SK-N-MC (cell line): Measurements from ENCODE around the genes DNAJC7 and C17orf113.

DNA sequence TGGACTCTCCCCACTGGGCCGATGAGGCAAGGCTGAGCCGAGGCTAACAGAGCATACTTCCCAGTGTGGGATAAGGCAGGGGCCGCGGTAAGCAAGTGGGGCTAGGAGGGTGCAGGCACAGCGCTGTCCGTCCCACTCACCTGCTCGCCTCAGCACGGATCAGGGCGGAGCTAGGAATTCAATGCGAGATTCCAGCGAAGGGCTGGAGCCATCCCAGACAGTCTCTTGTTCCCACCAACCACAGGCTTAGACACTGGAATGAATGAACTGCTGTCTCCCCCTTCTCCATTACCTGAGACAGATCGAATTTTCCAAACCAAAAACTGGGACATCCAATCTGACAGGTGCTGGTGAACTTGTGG lies 728 bp upstream of the ACLY start:
- RRBS, result no CpG with 5 or more reads among the region's 12 CpGs

GRCh38 chr17:41919860-41920441 lies 1.2 kb upstream of the ACLY start:
- RRBS, result no CpG with 5 or more reads among the region's 4 CpGs

DNA sequence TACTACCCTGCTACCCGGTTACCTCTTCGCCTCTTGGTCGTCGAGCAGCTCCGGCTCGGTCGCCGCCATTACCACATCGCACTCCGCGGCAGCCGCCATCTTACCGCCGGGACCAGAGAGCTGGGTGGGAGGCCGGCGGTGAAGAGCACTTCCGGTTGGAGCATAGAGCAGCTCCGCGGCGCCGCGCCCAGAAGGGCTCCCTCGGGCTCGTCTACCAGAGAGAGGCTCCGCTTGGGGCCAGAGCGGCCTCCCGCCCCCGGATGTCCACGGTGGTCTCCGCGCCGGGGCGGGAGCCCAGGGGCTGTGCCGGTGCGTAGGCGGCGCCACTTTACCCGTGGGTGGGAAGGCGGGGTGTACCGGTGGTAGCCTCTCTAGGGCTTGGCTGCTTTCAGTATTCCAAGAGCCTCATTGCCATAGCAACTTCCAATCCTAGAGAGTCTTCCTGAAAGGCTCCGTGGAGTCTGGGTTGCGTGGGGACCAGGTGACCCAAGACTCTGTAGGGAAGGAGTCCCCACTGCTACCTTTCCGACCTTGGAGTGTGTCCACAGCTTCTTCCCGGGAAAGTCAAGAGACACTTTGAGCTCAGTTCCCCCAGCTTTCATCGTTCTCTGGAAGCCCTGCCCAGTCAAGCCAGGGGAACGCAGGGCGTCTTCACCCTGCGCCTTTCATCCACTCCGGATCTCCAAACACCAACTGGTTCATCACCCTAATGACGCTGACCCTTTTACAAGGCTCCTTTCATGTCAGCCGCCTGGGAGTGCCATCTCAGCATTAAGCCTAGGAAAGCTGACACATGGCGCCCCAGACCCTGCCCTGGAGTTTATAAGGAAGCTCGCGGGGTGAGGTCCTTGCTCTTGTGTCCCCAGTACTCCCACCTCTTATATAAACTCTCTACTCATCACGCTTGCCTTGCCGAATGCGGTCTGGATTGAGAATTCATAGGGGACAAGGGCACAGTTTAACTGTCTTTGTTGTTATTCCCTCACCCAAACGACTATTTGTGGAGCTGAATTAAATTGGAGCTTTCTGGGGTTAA lies at the start of gene DNAJC7:
TSS of gene DNAJC7 (minus strand) at position 122 of the 1,036 bp plus-strand sequence.
- RRBS, result 3% methylated on average over 31 of the region's 58 CpGs

DNA sequence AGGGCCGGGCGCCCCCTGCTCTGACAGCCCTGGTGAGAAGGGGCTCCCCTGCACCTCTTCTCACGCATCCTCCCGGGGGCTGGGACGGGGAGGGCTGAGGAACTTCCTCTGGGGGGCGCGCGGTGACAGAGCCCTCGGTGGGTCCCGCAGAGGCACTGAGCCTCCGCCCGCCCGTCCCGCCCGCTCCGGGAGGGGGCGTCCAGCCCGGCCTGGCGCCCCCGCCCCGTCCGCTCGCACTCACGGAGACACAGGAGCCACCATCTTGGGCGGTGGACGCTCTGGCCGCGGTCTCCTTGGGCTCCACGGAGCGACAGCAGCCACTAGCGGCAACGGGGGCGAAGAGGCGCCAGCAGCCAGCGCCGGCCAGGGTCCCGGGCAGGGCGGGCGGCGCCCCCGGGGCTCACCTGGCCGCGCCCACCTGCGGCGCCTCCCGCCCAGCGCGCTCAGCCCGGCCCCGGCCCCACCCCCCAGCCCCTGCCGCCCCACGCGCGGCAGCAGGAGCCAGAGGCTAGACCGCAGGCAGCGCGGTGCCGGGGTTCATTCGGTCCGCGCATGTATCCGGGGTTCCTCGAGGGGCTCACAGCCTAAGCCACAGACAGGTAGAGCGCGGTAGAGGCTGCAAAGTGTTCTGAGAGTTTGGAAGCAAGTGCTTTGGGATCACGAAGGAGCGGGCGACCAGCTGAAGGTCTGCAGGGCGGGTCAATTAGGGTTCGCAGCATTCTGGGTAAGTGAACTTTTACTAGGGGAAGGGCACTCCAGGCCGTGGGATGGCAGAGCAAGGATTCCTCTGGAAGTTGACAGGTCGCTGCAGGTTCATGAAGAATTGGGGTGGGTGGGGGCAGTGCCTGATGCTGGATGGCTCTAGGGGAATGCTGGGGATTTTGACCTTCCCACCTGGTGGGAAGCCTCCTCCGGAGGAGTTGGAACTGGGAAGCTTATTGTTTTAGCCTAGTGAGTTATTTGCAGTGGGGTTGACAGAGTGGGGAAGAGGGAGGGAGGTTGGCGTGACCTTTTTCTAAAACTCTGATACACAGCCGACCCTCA lies at the start of gene C17orf113:
TSS of gene C17orf113 (minus strand) at position 286 of the 1,044 bp plus-strand sequence.
- RRBS, result 12% methylated on average over 23 of the region's 75 CpGs

DNA sequence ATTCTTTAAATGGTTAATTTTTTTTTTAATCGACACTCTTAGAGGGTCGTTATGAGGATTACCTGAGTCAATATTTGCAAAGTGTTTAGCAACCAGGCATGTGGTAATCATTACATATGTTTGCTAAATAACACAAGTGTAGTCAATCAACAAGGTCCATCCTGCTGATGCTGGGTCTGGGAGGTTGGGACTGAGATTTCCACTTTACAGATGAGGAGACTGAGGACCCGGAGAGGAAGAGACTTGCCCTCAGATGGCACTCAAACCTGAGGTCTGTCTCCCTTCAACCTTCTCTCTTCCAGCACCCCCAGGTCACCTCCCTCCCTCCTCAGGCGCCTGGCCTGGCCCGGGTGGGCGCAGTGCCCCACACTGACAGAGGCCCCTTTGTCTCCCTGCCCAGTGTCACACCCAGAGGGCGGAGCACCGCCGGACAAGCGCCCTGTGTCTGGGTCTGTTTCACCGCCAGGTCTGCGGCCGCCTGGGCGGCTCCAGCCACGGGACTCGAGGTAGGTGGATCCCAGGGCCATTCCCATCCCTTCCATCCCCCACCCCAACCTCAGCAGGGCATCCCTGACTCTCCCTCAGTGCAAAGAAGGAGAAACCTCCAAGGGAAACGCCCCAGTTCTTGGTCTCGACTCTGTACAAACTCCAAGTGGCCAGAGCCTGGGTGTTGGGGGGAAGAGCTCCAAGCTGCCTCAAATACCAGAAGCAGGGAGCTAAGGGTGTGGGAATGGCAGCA lies 10.1 kb downstream of the ZNF385C start:
- RRBS, result 97% methylated on average over 5 of the region's 18 CpGs

DNA sequence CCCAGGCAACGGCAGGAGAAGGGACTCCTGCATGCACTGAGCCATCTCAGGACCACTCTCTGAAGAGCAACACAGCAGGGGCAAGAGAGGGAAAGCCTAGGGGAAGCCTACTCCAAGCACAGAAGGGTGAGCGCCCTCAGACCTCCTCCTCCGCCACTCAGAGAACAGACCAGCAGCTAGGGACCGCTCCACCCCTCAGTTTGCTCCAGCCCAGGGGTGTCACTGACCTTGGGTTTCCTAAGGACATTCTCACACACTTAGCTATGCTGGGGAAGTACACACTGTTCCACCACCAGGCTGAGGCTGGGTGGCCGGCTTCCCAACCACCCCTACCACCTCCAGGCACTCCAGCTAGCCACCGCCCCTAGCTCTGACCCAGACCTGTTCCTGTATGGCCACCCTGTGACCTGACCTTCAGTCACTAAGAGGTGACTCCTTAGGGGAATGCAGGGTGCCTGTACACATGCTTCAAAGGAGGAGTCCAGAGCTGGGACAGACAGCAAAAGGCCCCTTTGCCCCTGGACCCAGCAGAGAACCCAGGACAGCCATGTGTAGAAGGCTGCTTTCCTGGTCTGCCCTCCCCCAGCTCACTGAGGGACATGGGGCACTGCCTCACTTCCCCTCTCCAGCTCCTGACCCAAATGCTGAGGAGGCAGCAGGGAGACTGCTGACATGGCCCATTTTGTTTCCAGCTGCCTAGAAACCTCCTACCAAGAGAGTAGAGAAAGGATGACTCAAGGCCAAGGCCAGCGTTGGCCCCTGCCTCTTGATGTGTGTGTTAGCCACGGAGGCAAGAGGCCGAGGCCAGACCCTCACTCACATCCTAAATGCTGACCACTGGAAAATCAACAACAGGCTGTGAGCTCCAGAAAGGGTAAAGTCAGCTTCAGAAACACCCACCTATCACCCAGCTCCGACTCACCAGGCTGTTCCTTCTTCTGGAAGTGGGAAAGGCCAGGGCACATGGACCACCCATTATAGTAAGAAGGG lies 6.7 kb downstream of the HSPB9 start:
- RRBS, result no CpG with 5 or more reads among the region's 10 CpGs

GRCh38 chr17:42141283-42142108 lies 13.3 kb downstream of the RAB5C start:
- RRBS, result 67% methylated on average over 1 of the region's 13 CpGs

DNA sequence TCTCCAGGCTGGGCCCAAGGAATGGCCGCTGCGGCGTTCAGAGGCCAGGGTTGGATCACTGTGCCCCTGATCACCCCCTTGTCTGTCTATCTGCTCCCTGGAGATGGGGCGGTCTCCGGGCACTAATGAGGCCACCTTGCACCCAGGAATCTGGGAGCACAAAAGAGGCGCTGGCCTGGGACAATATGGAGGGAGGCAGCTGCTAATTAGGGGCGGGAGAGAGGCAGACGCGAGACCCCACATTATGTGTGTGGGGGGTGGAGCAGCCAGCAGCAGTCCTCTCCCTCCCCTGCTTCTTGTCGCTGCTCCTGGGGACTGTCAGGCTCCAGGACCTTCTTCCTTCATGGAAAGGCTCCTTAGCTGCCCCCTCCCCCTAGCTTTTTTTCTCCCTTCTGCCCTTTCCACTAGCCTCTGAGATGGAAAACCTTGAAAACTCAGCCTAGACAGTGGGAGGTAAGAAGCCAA lies 354 bp upstream of the HCRT start:
- RRBS, result no CpG with 5 or more reads among the region's 10 CpGs

GRCh38 chr17:42188960-42189858 lies 4.0 kb upstream of the HCRT start:
- RRBS, result 89% methylated on average over 11 of the region's 21 CpGs

DNA sequence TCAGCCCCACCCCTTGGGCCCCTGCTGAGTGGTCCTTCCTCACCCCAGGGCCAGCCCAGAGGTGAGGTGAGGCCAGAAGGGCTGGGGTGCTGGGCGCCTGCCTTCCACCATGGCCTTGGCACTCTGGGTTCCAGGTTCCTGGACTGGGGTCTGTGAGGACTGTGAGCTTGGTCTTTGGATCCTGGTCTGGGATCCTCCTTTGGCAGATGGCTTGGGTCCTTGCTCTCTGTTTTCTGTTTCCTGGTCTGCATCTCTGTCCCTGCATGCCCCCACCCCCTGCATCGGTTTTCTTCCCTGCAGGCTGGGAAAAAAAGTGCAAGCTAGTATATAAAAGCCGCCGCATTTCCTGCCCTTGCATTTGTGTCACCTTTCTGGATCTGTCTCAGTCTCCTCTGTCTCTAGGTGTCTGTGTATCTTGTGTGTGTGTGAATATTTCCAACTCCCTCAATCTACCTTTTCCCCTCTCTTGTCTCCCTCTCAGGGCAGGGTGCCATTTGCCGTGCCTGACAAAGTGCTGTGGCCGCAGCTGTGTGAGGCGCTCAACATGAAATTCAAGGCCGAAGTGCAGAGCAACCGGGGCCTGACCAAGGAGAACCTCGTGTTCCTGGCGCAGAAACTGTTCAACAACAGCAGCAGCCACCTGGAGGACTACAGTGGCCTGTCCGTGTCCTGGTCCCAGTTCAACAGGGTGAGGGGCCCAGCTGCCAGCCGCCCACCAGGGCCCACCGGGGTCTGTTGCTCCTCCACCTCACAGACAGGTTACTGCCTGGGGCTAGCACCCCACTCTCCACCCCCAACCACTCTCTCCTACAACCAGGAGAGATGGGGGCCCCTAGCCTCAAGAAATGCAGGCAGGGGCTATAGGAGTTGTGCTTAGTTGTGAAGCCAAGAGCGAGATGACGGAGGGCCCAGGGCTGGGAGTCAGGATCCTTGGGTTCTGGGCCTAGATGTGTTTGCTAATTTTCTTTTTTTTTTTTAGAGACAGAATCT lies 17.8 kb downstream of the STAT5A start:
- RRBS, result no CpG with 5 or more reads among the region's 16 CpGs

- RRBS, result no CpG with 5 or more reads among the region's 13 CpGs
Observed at GRCh38 chr17:42409258-42410647, 13.3 kb downstream of the CAVIN1 start.

GRCh38 chr17:42421029-42421681 lies 1.9 kb downstream of the CAVIN1 start:
- RRBS, result 88% methylated on average over 3 of the region's 15 CpGs

- RRBS, result no CpG with 5 or more reads among the region's 4 CpGs
Observed at GRCh38 chr17:42475680-42476105, 17.0 kb downstream of the ATP6V0A1 start.

GRCh38 chr17:42553865-42554147 lies 1.1 kb downstream of the HSD17B1 start:
- RRBS, result no CpG with 5 or more reads among the region's 11 CpGs

- RRBS, result no CpG with 5 or more reads among the region's 23 CpGs
Observed at GRCh38 chr17:42562987-42563561, 1.1 kb downstream of the COASY start.

DNA sequence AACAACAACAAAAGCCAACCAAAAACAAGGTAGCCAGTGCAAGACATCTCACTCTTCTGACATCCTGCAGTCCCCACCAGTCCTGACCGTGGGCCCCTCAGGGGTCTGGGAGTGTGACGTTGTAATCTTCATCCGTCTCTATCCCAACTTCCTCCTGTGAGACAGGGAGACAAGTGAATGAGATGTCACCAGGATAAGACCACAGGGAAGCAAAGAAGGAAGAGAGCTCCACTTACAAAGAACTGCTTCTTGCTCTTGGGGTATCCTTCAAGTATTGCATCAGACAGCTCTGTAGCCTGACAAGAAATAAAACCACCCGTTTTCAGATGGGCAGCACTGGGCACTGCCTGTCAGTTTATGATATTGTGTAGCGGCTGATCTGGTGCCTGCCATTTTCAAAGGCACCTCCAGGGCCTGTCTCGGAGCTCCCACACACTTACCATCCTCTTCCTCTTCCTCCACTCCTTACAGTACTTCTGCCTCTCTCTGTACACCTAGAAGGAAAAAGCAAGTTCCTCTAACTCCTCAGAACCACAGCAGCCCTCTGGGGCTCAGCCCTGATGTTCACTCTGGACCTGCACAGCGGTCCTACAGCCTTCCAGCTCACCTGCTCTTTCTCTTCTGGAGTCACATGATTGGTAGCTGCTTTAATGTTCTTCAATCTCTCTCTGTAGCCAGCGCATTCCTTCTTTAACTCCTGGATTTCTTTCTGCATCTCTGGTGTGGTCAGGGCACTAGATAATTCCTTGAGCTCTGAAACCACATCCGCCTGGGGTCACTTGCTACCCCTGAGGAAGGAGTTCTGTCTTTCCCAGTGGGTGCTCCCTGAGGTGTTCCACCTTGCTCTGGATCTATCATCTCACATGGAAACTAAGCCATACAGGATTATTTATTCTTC lies 4.4 kb downstream of the PSMC3IP start:
- RRBS, result no CpG with 5 or more reads among the region's 9 CpGs

DNA sequence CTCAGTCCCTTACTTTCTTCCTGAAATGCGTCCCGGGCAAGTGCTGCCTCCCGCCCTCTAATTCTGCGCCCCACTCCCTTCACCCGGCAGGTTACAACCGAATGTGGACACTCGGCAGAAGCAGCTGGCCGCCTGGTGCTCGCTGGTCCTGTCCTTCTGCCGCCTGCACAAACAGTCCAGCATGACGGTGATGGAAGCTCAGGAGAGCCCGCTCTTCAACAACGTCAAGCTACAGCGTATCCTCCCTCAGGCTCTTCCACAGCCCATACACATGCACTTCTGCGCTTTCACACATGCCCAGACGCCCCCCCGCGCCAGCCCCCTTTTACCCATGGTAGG lies 363 bp downstream of the VPS25 start:
- RRBS, result 2% methylated on average over 5 of the region's 18 CpGs

DNA sequence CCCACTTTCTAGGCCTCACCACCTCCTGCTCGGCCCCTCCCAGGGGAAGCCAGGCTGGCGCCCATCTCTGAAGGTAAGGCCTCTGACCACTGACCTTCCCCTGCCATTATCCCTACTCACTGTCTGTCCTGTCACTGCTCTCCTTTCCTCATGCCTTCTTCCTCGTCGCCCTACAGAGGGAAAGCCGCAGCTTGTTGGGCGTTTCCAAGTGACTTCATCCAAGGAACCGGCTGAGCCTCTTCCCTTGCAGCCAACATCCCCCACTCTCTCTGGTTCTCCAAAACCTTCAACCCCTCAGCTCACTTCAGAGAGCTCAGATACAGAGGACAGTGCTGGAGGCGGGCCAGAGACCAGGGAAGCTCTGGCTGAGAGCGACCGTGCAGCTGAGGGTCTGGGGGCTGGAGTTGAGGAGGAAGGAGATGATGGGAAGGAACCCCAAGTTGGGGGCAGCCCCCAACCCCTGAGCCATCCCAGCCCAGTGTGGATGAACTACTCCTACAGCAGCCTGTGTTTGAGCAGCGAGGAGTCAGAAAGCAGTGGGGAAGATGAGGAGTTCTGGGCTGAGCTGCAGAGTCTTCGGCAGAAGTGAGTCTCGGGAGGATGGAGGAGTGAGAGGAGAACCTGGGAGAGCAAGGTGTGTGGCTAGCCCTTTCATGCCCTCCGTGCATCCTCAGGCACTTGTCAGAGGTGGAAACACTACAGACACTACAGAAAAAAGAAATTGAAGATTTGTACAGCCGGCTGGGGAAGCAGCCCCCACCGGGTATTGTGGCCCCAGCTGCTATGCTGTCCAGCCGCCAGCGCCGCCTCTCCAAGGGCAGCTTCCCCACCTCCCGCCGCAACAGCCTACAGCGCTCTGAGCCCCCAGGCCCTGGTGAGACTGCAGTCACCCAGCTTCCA lies 2.8 kb downstream of the COA3 start:
- RRBS, result no CpG with 5 or more reads among the region's 22 CpGs

GRCh38 chr17:42886235-42886799 lies 14.3 kb upstream of the G6PC1 start:
- RRBS, result no CpG with 5 or more reads among the region's 8 CpGs

- RRBS, result no CpG with 5 or more reads among the region's 11 CpGs
Observed at GRCh38 chr17:42979381-42979751, 514 bp downstream of the PTGES3L start.